ENCODE results near the genes IGSF1, OR13H1 and SAGE1.

DNA sequence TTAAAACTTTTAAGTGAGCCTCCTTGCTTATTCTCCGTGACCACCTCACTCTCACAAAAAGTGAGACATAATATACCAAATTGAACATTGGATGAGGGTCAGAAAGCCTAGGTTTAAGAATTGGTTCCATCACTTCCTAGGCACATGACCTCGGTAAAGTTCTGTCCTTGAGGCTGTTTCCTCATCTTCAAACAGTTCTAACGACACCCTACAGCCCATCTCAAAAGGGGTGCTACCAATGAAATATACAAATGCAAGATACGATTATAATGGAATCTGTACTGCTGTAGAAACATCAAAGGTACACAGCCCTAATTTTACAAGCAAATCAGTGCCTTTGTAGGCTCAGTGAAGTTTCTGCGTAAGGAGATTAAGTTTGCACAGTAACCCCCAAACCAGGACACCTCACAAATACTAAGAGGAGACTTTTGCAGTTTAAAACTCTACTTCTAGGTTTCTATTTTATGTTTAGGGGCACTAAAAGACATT, 1.3 kb downstream of the ZNF280C start:
- RRBS = no CpG with 5 or more reads among the region's 5 CpGs

GRCh38 chrX:130750635-130751137, 152.3 kb downstream of the ENOX2 start:
- RRBS = no CpG with 5 or more reads among the region's 3 CpGs

DNA sequence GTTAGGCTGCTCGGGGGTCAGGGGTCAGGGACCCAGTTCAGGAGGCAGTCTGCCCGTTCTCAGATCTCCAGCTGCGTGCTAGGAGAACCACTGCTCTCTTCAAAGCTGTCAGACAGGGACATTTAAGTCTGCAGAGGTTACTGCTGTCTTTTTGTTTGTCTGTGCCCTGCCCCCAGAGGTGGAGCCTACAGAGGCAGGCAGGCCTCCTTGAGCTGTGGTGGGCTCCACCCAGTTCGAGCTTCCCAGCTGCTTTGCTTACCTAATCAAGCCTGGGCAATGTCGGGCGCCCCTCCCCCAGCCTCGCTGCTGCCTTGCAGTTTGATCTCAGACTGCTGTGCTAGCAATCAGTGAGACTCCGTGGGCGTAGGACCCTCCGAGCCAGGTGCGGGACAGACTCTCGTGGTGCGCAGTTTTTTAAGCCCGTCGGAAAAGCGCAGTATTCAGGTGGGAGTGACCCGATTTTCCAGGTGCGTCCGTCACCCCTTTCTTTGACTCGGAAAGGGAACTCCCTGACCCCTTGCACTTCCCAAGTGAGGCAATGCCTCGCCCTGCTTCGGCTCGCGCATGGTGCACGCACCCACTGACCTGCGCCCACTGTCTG, 99.5 kb downstream of the ARHGAP36 start:
- RRBS = no CpG with 5 or more reads among the region's 26 CpGs

DNA sequence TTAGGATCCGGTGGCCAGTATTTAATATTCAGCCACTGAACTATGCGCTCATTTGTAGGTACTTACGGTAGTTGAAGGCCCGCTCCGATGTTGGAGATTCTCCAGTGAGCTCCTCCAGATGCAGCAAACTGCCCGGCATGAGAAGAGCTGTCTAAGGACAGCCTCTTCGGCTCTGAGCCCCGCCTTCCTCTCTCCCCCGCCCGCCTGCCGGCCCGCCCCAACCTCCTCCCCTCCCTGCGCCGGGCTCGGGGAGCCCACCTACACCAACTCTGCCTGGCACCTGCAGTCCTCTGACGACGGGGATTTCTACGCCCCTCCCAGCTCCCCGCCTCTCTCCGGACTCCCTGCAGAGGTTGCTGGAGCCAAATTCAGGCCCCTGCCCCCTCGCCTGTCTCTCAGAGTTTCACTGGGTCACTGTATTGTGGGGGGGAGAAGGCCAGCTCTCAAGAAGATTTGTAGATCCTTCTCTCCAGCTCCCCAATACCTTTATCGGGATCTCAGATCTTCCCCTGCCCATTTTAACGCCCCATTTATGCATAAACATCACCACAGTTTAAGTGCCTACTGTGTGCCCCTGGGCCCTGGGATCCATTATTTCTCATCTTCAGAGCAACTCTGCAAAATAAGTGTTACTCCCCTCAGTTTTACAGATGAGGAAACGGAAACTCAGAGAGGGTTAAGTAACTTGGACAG, at the start of gene IGSF1:
TSS of gene IGSF1 (minus strand) at position 159 of the 693 bp plus-strand sequence.
- RRBS = 5% methylated on average over 9 of the region's 24 CpGs

DNA sequence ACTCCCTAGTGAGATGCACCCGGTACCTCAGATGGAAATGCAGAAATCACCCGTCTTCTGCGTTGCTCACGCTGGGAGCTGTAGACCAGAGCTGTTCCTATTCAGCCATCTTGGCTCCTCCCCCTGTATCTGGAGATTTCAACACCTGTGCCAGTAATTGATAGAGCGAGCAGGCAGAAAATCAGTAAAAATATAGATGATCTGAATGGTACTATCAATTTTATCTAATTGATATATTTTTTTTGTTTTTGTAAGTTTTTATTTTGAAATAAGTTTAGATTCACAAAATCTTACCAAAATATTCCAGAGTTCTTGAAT, 95.1 kb upstream of the IGSF1 start:
- RRBS = no CpG with 5 or more reads among the region's 5 CpGs

DNA sequence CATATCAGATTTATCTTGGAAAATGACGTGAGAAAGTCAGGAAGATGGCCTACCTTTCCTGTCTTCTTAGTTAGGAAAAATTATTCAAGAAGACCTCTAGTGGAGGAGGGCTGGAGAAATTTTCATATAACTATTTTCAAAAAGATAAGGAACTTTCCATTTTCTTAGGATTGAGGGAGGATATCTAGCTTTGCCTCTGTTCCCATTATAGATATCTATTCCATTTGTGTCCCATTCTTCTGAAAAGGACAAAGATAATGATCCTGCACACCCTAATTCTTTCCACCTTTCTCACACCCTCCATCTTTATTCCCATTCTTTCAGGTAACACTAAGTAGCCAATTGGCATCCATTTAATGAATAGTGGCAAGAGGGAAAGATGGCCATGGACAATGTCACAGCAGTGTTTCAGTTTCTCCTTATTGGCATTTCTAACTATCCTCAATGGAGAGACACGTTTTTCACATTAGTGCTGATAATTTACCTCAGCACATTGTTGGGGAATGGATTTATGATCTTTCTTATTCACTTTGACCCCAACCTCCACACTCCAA, at the start of gene OR13H1:
TSS of gene OR13H1 (plus strand) at position 380 of the 554 bp plus-strand sequence.
- RRBS = no CpG with 5 or more reads among the region's 2 CpGs

GRCh38 chrX:131704217-131704905, 160.5 kb downstream of the OR13H1 start:
- RRBS = no CpG with 5 or more reads among the region's 22 CpGs

DNA sequence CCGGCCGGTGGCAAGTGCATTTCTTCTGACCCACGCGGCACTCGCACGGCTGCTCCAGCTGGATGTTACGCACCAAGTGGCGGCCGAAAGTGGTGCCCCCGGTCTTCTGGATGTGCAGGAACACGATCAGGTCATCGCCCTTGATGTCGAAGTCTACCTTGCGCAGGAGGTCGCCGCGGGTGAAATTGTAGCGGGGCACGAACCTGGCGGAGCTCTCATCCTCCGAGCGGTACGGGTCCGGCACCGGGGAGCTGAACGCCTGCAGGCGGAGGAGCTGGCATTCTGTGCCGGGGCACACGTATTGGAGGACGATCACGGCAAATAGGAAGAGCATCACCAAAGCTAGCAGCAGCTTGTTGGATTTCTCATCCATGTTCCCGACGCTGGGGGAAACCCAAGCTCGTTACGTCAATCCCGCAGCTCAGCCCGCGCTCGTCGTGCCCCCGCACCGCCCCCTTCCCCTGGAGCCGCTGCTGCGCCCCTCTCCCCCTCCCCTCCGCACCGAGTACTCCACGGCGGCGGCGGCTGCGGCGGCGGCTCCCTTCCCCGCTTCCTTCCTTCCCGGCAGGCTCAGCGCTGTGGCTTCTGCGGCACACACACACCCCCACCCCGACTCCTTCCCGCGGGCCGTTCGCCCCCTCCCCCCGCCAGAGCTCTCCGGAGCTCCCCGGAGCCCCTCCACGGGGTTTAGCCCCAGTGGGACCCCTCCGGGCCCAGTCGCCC, 1.3 kb downstream of the HS6ST2 start:
- RRBS = 1% methylated on average over 15 of the region's 68 CpGs

- RRBS = 15% methylated on average over 9 of the region's 22 CpGs
These were observed 1.8 kb downstream of the GPC4 start for GRCh38 chrX:133413497-133413782.

DNA sequence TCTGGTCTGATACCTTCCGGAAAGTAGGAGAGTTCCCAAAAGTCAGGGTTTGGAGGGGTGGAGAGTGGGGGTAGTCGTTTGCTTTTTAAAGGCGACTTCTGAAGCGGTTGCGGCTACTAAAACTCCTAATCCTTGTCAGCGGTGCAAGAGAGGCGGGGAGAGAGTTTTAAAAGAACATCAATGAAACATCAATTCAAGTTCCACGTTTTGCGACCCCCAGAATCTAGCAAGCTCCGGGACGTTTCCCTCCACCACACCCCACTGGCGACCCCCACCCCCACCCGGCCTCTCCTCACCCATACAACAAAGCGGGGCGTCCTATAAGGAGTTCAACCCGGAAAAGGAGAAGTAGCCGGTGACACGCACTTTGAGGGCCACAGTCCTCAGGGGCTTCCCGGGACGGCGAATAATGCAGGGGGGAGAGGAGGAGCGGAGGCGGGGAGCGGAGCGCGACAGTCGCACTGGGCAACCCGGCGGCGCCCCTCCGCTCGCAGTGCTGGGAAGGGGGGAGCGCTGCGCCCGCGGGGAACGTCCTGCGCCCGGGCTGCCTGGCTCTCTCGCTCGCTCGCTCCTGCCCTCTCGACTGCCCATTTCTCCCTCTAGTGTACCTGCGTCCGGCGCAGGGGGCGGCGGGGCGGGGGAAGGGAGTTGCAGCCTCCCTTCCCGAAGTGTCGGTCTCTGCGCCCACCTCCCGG, 1.0 kb downstream of the GPC4 start:
- RRBS = 2% methylated on average over 37 of the region's 53 CpGs

- RRBS = no CpG with 5 or more reads among the region's 3 CpGs
These were observed 3.6 kb upstream of the PHF6 start for GRCh38 chrX:134369378-134370003.

GRCh38 chrX:134448119-134448417, 11.9 kb upstream of the HPRT1 start:
- RRBS = no CpG with 5 or more reads among the region's 7 CpGs

DNA sequence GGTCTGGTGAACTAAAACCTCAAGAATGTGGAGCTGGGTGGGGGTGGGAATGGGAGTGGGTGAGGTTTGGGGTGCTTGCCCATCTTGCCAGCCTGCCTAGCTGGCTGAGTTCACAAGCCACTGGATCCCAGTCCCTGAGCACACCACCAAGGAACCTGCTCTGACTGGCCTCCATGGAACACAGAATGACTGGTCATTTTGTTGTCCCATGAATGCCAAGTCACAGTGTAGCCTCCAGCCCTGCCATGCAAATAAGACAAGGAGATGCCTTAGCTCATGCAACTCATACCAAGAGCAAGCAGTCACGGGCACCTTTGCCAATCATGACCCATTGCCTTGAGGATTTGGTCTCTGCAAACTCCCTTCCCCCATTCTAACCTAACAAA, 12.2 kb upstream of the PLAC1 start:
- RRBS = no CpG with 5 or more reads among the region's 1 CpG

DNA sequence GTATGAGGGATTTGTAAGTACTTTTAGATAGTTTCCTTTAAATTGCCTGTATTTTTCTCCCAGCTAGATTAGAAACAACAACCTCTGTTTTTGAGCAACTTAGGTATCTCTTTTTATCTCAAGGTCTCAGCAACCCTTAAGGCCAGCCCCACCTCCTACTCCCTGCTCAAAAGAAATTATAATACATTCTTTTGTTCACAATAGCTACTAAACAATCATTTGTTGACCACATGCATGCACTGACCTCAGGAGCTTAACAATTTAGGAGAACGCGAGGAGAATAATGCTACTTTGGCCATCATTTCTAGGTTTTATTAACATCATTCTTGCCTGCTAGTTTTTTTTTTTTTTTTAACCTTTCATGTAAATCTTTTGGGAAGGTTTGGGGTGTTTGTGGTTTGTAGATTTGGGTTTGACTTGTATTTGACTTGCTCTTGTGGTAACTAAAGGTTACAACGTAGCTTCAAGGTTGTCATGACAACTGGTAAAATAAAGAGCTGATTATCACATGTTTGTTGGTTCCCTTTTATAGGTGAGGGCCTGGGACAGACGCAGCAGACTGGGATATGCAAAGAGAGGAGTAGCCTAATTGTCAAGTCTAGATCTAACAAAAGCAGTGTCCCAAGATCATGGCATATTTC, 3.3 kb upstream of the PABIR3 start:
- RRBS = no CpG with 5 or more reads among the region's 4 CpGs

DNA sequence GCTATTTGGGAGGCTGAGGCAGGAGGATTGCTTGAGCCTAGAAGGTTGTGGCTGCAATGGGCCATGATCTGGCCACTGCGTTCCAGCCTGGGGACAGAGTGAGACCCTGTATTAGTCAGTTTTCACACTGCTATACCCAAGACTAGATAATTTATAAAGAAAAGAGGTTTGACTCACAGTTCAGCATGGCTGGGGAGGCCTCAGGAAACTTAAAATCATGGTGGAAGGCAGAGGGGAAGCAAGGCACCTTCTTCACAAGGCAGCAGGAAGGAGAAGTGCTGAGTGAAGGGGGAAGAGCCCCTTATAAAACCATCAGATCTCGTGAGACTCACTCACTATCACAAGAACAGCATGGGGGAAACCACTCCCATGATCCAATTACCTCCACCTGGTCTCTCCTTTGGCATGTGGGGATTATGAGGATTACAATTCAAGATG, 31.9 kb upstream of the MOSPD1 start:
- RRBS = no CpG with 5 or more reads among the region's 2 CpGs

DNA sequence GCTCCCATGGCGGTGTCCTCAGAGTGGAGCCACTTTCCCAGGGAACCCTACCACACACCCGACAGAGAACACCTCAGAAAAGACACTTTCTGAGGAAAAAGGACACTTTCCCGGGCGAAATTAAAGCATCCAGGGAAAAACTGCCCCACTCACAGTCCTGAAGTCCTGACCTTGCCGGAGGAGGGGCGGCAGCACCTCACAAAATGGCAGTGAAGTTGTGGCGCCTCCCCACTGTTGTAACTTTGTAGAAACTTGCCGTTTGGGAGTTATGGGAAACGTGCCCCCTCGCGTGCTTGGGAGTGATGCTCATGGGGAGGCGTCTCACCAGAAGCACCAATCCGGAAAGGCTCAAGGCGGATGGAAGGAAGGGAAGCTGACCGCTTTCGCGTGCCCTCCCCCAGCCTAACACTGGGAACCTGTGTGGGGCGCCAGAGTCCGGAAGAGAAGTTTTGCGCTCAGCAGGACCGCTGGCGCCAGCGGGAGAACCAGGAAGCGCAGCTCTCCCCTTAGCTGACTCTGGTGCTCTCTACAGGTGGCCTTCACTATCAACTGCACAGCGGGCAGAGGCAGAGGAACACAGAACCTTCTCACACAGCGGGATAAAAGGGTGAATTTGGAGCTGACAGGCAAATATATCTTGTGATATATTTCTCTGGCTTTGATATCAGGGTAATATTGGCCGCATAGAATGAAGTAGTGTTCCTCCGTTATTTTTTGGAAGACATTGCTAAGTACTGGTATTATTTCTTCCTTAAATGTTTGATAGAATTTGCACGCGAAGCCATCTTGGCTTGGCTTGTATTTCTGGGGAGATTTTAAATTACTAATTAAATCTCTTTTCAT, at the start of gene SAGE1:
TSS of gene SAGE1 (plus strand) at position 542 of the 843 bp plus-strand sequence.
- RRBS = 55% methylated on average over 2 of the region's 30 CpGs

- RRBS = no CpG with 5 or more reads among the region's 6 CpGs
These were observed 61.5 kb downstream of the SLC9A6 start for GRCh38 chrX:136046642-136047251.

GRCh38 chrX:136098157-136098875, 98.5 kb upstream of the FHL1 start:
- RRBS = 96% methylated on average over 5 of the region's 42 CpGs

Data from amniotic epithelial cell (primary cell).